Calu3 (cell line): ENCODE results near the genes STPG4, MSH6 and SPTBN1.

DNA sequence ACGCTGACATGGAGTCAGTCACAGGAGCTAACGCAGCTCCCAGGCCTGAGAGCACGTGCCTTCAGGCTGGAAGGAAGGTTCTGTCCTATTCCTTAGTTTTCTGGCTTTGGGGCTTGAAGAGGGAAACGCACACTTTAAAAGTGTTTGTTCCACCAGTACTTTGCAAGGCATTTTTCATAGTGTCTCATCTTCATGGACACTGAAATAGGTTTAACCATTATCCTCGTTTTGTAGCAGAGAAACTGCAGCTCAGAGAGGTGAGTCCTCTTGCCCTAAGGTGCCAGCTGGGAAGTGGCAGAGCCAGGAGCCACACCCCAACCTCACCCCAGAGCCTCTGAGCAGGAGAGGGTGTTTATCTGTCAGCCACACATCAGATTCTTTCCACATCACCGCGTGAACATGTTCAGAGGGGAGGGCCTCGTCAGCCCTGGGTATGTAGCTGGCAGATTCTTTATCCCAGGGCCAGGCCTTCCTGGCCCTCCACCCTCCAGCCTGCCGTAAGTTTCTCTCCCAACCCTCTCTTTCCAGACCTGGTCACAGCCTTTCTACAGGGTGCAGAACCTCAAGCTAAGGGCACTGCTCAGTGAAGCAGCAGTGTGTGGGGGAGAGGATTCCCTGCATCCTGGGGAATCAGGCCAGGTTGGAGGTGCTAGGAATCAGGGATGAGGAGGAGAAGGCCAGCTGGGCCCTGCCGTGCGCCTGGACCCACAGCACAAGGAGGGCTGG, 85.7 kb downstream of the TTC7A start:
- PRO-cap: no peak

DNA sequence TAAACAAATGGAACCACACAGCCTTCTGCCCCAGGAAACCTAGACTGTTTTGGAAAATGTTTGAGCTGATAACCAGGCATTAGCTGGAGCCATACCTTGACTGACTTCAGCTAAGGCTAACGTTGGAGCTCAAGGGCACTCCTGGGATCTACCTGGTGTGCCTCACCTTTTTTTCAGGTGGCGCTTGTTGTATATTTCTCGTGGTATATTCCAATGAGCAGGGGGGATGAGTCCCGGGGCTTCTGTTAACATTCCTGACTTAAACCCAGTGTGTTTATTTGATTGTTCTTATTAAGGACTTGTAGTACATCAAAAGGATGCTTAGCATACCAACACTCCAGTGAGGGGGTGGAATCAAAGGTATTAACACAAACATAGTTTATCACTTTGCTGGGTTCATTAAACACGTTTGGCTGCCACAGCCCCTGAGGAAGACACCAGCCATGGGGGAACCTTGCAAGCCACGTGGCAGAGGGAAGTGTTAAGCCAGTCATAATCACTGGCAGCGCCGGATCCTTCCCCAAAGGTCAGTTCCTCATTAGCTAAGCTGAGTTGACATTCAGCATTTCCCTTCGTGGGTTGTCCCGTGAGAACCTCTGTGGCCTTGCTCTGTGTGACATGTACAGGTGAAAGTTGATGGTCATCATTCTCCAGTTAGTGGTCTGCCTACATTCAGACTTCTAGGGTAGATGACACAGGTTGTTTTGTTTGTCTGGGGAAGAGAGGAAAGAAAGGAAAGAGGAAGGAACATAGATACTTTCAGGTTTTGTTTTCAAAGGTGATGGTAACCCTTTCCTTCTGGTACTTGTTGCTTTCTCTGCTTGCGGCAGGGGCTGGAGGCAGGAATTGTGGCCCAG, 94.1 kb downstream of the TTC7A start:
- PRO-cap: bidirectional peak, plus-strand start at position 109 of the sequence, minus-strand start at position 102 of the sequence

DNA sequence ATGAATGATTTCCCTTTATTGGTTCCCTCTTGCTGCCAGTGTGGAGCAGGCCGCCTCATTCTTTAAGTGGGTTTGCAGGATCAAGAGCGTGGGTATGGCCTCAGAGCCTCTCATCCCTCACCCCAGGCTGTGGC, 89.0 kb downstream of the STPG4 start:
- PRO-cap: no peak

DNA sequence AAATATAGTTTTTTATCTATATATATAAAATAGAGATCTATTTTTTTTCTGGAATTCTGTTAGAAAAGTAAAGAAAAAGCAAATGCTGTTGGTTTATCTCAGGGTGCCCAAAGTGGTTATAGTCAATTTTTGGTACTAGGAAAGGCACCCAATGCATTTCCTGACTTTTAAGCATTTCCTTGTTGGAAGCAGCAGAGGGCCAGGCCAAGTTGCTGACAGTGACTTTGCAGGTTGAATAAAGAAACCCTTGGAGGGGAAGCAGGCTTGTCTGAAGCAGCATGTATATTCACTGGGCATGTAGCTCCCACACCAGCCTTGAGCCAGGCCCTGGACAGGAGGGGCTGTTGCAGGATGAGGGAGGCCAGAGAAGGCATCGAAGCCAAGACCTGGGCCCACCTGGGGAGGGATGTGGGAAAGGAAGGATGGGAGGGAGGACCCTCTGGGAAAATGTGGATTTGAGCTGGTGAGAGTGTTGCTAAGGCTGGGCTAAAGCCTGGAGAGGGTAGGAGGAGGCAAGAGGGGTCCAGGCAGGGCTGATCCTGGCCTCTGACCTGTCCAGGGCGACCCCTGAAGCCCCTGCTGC, 79.7 kb downstream of the STPG4 start:
- PRO-cap: no peak

DNA sequence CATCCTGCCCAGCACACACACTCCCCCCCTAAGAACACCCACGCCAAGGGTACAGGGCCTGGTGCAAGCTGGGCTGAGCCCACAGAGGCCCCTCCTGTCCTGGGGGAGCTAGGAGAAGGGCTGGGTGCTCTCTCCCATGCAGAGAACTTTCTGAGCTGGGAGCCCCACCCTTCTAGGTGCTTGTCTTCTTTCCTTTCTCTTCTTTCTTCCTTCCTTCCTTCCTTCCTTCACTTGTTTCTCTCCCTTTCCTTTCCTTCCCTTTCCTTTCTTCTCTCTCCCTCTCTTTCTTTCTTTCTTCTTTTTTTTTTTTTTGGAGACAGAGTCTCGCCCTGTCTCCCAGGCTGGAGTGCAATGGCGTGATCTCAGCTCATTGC, 74.9 kb downstream of the STPG4 start:
- PRO-cap: no peak

- PRO-cap: no peak
Observed at GRCh38 chr2:47155022-47155478, at the start of gene STPG4. Gene STPG4, minus strand, starts transcription at chr2:47155308.

- PRO-cap: no peak
Observed at GRCh38 chr2:47271541-47271960, 95.2 kb upstream of the CALM2 start.

- PRO-cap: no peak
Observed at GRCh38 chr2:47520018-47520535, 50.7 kb downstream of the KCNK12 start.

GRCh38 chr2:47782460-47783547, at the start of gene MSH6:
Gene MSH6, plus strand, starts transcription at chr2:47783145.
- PRO-cap: bidirectional peak, plus-strand start at chr2:47783145, minus-strand start at chr2:47782958; bidirectional peak, plus-strand start at chr2:47783441, minus-strand start at chr2:47783374

GRCh38 chr2:48174504-48175023, 139.9 kb upstream of the FOXN2 start:
- PRO-cap: no peak

GRCh38 chr2:51990625-51991093, 958.7 kb upstream of the NRXN1 start:
- PRO-cap: no peak

DNA sequence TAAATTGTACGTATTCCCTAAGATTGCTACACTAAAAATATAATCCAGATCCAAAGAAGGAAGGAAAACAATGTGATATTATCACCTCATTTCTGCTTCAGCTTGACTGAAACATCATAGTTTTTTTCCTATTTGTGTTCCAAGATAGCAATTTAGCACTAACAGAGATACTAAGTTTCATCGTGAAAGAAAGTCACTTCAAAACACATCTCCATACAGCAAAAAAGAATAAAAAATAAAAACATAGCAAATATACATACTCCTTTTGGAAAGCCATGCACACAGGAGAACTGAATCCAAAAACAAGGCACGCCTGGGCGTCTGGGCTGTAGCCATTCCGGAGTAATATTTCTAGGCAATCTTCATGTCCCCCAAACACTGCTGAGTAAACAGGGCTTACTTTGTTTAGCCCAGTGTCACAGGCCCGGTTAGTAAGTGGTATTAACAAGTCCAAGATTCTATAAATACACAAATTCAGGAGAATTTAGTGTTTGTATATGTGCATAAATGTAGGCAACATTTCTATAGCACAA, 53.4 kb upstream of the CHAC2 start:
- PRO-cap: no peak

DNA sequence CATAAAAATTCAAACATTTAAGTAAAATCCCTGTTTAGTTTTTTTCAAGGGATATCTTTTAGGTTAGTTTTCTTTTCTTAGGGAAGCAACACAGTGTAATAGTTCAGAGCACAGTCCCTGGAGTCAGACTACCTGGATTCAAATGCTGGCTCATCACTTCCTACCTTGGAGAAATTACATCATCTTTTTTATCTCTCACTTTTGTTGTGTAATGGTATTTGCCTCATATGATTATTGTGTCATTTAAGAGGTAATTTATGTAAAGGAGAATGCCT, 26.2 kb downstream of the ERLEC1 start:
- PRO-cap: no peak

GRCh38 chr2:53901264-53901653, 41.5 kb upstream of the GPR75 start:
- PRO-cap: no peak

GRCh38 chr2:54042882-54043381, 72.0 kb downstream of the ACYP2 start:
- PRO-cap: no peak

DNA sequence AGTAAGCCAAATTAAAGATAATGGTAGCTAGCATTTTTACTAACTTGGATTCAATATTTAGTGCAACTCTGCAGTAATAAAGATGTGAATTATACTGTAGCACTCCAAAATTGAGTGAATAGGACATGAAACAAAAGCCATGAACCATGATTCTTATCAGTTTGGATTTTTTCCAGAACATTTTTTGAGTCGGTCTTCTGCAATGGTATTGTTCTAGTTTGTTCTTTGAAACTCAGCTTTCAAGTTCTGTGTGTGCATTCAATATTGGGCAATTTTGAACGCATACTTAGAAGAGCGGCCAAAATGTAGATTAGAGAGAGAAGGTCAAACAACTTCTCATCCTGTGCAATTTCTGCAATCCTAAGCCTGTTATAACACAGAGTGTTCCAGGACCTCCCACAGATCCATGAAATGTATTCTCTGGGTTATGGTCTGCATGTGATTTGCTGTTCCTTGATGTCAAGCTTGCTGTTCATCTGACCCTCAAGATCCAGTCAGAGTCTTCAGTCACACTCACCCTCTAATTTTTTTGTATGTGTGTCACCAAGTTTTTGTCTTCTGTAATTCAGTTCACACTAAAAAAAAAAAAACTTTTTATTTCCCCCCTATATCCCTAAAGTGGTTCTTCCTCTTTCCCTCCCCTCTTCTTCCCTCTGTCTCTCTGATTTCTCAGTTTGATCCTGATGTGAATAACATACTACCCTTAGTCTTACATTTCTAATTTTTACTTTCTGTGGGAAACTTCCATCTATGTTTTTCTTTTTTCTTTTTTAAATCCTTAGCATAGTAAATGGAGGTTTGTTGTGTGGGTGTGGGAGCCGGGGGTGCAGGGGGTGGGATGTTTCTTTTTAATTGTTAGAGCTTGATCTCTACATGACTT, 48.2 kb downstream of the TSPYL6 start:
- PRO-cap: no peak

- PRO-cap: no peak
Observed at GRCh38 chr2:54258955-54259697, 3.1 kb upstream of the TSPYL6 start.

GRCh38 chr2:54455804-54456524, at the start of gene SPTBN1:
Gene SPTBN1, plus strand, starts transcription at chr2:54456327.
- PRO-cap: bidirectional peak, plus-strand start at chr2:54455925, minus-strand start at chr2:54455840; bidirectional peak, plus-strand start at chr2:54456327, minus-strand start at chr2:54456173

DNA sequence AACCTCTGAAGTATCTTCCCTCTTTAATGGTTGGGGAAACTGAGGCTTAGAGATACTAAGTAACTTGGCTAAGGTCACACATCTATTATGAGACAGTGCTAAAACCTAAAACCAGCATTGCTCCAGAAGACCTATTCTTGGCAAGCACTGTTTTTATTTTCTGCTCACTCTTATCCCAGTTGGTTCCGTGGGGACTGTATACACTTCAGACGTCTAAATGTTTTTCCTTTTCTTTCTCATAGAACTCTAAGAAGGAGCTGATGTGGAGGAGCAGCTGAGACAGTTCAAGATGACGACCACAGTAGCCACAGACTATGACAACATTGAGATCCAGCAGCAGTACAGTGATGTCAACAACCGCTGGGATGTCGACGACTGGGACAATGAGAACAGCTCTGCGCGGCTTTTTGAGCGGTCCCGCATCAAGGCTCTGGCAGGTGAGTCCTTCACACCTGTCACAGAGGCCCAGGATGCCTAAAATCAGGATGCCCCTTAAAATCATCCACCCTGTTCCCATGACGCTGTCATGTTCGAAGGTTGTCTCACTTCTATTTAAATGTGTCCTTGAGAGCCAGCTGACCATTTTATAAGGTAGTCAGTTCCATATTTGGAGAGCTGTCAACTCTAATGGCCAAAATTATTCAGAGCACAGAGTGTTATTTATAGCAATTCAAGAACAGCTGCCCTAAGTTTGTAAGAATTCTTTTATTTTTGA, 70.2 kb downstream of the SPTBN1 start:
- PRO-cap: no peak

- PRO-cap: bidirectional peak, plus-strand start at chr2:54559966, minus-strand start at chr2:54559792
Observed at GRCh38 chr2:54559358-54560110, 103.4 kb downstream of the SPTBN1 start.